Vein endothelial cell (primary cell): Measurements from ENCODE around the genes CETN1 and SMCHD1.

- CAGE, long polyA plus RNA, result no peak
These were observed 12.1 kb downstream of the USP14 start for GRCh38 chr18:170271-170999.

DNA sequence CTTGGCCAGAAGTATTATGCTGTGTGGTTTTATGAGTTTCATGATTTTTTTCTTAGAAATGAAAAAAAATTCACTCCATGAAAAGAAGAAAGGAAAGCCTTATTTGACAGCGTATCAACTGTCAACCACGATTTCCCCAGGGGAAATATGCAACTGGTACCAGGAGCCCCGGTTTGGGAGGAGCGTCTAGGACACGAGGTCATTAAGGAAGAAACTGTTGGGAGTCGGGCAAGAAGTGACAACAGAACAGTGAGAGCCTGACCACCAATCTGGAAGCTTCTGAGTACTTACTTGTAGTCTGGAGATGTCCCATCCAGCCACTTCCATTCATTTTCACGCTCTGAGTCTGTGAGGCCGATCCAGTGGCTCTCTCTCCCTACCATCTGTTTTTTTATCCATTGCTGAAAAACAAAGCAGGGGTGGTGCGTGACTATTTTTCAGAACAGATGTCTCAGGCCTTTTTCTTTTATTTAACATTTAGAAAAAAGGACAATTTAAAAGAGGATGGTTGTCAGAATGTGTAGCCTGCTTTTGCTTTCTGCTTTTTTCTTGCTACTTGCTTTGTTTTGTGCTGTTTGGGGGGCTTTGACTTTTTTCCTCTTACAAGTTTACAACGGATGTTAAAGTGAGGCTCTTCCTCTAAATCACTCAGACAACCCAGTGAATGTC lies 63.7 kb upstream of the THOC1 start:
- CAGE, long polyA plus RNA, result no peak

DNA sequence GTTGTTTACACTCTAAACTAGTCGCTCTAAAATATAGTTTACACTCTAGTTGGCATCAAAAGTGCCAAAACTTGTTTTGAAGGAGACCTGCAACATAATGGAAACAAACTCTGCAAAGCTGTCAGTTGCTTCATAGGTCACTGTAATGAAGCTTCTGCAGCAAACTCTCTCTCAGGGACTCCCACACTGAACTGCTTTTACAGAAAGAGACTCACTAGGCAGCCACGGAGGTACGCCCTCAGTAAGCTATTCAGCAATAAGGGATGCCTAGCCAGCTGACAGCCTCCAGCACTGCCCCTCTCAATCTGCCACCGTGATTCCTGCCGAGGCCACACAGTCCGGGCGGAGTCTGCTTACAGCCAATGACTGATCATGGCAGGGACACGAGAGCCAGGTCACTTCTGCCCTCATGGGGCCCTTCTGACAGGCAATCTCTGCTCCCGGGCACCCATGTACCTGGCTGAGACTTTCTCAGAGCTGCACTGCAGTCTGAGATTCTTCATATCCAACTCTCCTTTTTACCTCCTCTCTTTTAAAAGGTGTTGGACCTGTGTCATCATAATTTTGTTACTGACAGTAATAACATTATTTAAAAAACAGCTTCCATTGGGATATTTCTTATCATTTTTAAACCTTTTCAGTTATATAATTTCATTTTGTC lies 51.0 kb downstream of the COLEC12 start:
- CAGE, long polyA plus RNA, result no peak

- CAGE, long polyA plus RNA, result no peak
These were observed 46.4 kb downstream of the COLEC12 start for GRCh38 chr18:453852-454667.

DNA sequence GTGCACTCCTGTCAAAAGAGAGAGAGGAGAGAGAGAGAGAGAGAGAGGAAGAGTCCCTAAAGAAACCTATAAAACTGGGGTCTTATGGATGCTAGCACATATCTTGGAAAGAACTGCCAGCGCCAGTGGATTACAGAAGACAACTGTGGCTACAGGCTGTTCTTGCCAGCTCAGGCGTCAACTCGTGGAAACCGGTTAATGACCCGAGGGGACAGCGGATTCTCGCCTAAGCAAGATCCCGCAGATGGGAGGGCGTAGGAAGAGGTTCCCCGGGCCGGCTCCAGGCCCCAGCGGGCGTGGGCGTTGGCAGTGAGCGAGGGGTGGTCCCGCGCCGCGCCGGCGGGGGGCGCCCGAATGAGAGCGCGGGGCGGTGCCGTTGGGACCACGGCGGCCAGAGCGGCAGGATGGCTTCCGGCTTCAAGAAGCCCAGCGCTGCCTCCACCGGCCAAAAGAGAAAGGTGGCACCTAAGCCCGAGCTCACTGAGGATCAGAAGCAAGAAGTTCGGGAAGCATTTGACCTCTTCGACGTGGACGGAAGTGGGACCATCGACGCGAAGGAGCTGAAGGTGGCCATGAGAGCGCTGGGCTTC lies at the start of gene CETN1:
CETN1 (plus strand) TSS at position 376 of the 590 bp plus-strand sequence.
- CAGE, long polyA plus RNA, result no peak

- CAGE, long polyA plus RNA, result no peak
These were observed 11.0 kb downstream of the TYMS start for GRCh38 chr18:668013-669366.

GRCh38 chr18:681301-681847 lies 23.9 kb downstream of the TYMS start:
- CAGE, long polyA plus RNA, result no peak

DNA sequence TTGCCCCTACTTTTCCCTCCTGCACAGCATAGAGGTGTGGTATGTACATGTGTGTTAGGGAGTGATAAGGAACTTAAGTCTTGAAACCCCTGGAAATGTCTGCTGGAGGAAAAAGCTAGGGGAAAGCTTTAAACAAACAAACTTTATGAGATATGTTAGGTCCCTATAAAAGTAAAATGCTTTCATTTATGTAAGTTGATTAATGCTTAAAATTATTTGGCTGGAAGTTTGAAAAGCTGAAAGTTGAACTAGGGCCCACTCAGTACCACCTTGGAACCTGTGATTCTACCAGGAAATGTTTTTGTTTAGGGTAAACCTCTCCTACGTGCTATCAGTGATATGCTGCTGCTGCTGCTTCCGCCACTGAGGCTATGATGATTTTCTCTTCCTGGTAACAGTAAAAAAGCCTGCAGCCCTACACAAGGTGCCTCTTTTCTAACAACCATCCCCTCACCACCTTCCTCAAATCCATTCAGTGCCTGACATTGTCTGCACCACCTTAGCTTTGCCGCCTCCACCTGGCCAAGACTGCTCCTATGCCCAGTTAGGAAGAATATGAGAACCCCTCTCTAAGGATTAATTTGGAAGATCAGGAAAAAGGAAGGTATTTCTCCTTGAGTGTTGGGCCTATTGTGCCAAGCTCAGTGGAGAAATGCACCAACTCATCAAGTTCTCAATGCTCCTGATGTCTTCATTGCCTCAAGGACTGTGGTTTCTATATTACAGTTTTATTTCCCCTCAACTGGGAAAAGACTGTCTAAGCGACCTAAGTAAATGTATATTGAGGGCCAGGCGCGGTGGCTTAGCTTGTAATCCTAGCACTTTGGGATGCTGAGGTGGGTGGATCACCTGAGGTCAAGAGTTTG lies 2.6 kb upstream of the YES1 start:
- CAGE, long polyA plus RNA, result no peak

DNA sequence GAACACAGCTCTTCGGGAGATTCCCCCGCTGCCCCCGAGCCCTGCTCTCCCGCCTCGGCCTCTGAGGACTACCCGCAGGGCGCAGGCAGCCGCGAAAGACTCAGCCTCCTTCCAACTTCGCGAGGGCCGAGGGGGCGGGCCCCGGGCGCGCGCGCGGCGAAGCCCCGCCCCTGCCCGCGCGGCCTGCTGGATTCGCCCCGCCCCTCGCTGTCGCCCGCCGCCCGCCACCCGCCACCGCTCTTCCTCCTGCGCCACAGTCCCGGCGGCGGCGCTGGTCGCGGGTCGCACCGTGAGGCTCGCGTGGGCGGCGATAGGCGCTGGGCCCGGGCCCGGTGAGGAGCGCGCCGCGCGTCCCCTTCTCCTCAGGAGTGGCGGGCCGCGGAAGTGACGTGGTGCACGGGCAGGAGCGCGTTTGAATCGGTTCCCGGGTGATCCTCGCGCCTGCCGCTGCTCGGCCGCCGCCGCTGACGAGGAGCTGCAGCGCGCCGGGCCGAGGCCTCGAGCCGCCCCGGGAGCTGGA lies at the start of gene SMCHD1:
SMCHD1 (plus strand) TSS at position 254 of the 520 bp plus-strand sequence.
- CAGE, long polyA plus RNA, result no peak

DNA sequence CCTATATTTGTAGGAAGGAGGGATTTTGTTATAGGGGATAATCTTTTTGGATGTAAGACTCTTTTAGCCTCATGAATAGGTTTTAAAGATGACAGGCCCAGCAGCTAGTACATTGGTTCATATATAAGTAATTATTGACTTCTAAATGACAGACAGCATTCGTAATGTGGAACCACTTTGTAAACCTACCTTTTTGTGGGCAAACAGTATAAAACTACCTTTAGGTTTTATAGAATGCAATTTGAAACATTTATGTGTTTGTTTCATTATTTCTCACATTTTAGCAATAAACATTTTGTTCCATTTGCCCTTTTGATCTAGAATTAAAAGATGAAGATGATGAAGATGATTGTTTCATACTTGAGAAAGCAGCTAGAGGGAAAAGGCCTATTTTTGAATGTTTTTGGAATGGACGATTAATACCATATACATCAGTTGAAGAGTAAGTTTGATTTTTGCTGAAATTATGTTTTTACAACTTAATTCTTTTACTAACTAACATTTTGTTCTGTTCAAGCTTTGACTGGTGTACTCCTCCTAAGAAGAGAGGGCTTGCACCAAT lies 44.8 kb downstream of the SMCHD1 start:
- CAGE, long polyA plus RNA, result no peak

DNA sequence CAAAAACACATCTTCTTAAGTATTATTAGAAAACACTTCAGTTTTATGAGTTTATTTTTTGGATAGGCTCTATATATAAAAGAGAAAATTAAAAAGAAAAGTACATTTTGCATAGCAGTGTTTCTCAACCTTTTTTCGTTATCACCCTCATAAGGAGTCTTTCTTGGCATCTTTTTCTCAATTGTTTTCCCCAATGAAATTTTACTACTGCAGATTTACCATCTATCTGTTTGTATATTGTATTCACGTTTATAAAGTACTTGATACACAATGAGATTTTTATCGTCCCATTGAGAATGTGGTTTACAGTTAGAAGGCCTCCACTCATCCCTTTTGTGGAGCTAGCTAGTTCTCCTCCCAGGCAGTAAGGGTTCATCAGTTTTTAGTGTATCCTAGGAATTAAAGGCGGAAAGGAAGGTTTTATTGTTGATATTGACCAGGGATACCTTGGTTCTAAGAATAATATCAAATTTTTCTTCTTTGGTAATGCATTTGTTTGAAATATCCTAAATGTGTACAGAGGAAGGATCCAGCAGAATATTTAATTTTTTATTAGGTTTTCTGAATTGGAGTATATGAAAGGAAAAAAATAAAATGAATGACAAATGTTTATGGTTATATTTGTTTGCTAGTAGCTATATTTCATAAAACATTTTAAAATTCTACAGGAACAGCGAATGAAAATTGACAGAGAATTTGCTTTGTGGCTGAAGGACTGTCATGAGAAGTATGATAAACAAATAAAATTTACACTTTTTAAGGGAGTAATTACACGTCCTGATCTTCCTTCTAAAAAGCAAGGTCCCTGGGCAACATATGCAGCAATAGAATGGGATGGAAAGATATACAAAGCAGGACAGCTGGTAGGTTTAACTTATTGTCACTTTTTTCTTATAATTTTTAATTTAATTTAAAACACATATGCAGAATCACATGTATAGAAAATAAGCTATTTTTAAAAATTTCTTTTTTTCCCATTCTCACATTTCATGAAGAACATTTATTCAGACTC lies 47.8 kb downstream of the SMCHD1 start:
- CAGE, long polyA plus RNA, result no peak

DNA sequence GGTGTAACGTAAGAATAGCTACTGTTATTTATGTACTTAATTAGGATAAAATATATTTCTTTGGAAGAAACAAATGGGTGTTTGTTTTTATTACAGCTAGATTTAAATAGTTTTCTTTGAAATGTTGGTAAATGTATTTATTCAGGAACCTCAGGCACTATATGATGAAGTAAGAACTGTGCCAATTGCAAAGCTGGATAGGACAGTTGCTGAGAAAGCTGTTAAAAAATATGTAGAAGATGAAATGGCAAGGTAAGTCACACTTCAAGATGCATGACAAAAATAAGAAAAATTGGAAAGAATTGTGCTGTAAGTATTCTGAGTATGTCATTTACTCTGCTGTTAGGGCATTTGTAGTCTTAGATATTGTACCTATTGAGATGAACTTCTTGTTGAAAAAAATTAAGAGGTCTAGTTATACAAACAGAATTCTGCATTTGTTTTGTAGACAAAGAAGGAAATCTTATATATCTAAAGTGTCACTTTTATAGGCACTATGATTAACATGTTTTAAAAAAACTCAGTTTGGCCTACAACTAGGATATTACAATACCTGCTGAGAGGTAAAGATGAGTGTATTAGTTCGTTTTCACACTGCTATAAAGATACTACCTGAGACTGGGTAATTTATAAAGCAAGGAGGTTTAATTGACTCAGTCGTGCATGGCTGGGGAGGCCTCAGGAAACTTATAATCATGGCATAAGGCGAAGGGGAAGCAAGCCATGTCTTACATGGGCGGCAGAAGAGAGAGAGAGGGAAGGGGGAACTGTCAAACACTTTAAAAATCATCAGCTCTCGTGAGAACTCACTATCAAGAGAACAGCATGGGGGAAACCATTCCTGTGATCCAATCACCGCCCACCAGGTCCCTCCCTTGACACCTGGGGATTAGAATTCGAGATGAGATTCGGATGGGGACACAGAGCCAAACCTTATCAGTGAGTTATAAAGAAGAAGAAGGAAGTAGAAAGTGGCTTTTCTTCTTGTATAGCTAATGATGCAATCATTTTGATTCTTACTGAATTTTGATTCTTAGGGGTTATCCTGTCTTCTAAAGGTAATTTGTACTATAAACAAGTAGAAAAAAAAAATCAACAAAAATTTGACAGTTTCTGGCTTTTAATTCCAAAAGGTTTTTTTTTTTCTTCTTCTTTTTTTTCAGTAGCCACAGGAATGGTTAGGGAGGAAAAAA lies 51.1 kb downstream of the SMCHD1 start:
- CAGE, long polyA plus RNA, result no peak

- CAGE, long polyA plus RNA, result no peak
These were observed 63.4 kb downstream of the SMCHD1 start for GRCh38 chr18:2718868-2719347.

DNA sequence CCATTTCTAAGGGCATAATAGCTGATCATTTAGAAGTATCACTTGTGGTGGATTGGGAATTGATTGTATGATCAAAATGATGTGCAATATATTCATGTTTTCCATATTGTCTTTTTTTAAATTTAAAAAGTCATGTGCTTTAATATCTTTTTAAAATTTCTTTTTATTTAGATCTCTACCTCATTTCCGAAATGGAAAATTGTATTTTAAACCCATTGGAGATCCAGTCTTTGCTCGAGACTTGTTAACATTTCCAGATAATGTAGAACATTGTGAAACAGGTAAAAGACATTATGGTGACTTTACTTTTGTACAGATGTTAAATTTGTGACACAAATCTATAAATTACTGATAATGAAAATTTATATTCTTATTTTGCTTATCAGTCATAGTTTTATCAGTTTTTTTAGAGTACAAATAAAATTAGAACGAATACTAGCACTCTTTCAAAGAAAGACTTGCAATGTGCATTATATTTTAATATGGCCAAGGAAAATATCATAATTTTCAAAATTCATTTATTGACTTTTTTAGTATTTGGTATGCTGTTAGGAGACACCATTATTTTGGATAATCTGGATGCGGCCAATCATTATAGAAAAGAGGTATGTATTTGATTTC lies 69.1 kb upstream of the EMILIN2 start:
- CAGE, long polyA plus RNA, result no peak

GRCh38 chr18:2780642-2781204 lies 66.1 kb upstream of the EMILIN2 start:
- CAGE, long polyA plus RNA, result no peak

GRCh38 chr18:2786716-2787297 lies 60.0 kb upstream of the EMILIN2 start:
- CAGE, long polyA plus RNA, result no peak

- CAGE, long polyA plus RNA, result no peak
These were observed 55.1 kb upstream of the EMILIN2 start for GRCh38 chr18:2791289-2792423.

GRCh38 chr18:2802417-2802974 lies 44.3 kb upstream of the EMILIN2 start:
- CAGE, long polyA plus RNA, result no peak

DNA sequence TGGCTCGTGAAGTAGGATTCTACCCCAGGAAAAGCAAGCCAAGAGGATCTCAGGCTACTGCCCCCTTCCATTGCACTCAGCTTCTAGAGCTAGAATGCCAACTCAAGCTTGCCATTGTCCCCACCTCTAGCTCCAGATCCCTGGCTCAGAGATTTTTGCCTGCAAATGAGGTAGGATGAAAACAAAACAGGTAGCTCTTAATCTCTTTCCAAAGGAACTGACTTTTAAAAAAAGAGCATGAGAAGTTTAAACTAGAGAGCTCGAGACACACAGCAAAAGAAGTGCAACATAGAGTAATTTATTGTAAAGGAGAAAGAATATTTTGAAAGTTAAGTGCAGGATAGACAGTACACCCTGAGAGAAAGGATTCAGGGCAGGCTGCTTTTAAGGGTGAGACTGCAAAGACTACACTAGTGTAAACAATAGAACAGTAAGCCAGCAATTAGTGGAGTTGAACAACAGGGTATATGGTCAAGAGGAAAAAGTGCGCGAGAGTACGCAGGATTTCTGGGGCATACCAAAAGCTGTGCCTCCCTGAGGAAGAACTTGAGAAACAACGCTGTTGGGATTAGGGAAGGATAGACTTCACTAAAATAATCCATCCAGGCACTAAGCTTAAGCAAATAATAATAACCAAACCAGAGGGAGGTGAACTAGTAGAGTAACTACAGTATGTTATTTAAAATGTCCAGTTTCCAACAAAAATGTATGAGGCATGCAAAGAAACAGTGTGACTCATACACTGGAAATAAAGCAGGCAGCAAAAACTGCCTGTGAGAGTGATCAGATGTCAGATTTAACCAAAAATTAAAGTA lies 40.8 kb upstream of the EMILIN2 start:
- CAGE, long polyA plus RNA, result no peak

DNA sequence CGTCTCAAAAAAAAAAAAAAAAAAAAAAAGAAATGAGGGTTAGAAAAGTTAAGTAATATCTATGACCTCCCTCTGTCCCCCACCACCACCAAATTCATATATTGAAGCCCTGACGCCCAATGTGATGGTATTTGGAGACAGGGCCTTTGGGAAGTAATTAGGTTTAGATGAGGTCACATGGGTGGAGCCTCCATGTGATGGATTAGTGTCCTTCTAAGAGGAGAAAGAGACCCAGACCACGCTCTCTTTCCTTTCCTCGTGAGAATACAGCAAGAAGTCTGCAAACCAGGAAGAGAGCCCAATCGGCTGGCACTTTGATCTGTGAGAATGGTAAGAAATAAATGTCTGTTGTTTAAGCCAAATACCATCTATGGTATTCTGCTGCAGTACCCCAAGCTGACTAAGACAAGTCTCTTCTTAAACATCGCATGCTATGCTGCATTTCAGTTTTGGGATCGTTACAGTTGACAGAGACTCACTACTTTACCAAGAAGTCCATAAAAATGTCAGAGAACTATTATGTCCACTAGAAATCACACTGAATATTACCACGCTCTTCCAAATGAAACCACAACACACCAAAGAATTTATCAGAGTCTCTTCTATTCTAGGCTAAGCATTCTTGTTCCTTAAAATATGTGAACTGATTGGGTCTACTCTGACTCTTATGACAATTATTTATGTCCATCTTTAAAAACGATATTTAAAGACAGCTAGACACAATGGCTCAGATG lies 48.5 kb downstream of the LPIN2 start:
- CAGE, long polyA plus RNA, result no peak